Amniotic epithelial cell (primary cell): ENCODE data around the genes DPF3 and NUMB.

GRCh38 chr14:71585949-71586571, 265.8 kb downstream of the SIPA1L1 start:
- RRBS: no CpG with 5 or more reads among the region's 10 CpGs

GRCh38 chr14:71591819-71592311, 271.6 kb downstream of the SIPA1L1 start:
- RRBS: no CpG with 5 or more reads among the region's 1 CpG

DNA sequence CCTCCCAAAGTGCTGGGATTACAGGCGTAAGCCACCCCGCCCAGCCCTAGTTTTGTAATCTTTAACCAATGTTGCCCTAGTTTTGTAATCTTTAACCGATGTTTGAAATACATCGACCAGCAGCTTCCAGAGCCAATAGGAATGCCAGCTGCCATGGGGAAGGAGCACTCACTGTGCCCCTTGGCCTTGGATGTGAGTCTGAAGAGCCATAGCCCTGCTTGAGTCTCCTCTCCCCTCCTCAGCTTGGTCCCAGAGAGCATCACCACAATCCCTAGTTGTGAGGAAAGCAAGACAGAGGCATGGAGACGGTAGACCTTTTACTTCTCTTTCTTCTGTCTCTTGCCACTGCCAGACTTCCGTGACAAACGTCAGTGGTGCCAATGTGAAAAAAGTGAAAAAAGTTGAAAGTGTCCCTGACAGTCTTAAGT, 209.2 kb upstream of the RGS6 start:
- RRBS: no CpG with 5 or more reads among the region's 7 CpGs

DNA sequence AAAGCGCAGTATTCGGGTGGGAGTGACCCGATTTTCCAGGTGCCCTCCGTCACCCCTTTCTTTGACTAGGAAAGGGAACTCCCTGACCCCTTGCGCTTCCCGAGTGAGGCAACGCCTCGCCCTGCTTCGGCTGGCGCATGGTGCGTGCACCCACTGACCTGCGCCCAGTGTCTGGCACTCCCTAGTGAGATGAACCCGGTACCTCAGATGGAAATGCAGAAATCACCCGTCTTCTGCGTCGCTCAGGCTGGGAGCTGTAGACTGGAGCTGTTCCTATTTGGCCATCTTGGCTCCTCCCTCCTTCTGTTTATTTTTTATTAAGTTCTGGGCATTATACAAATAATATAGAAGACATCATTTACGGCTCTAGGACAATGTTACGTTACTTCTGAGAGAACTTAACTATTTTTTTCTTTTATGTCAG, 49.8 kb downstream of the RGS6 start:
- RRBS: no CpG with 5 or more reads among the region's 18 CpGs

GRCh38 chr14:72332921-72333389, 400.7 kb downstream of the RGS6 start:
- RRBS: no CpG with 5 or more reads among the region's 5 CpGs

GRCh38 chr14:72443829-72444536, 449.9 kb downstream of the DPF3 start:
- RRBS: no CpG with 5 or more reads among the region's 14 CpGs

GRCh38 chr14:72714700-72715141, 179.2 kb downstream of the DPF3 start:
- RRBS: no CpG with 5 or more reads among the region's 10 CpGs

- RRBS: no CpG with 5 or more reads among the region's 8 CpGs
Measured at GRCh38 chr14:72776691-72777298, 117.1 kb downstream of the DPF3 start.

DNA sequence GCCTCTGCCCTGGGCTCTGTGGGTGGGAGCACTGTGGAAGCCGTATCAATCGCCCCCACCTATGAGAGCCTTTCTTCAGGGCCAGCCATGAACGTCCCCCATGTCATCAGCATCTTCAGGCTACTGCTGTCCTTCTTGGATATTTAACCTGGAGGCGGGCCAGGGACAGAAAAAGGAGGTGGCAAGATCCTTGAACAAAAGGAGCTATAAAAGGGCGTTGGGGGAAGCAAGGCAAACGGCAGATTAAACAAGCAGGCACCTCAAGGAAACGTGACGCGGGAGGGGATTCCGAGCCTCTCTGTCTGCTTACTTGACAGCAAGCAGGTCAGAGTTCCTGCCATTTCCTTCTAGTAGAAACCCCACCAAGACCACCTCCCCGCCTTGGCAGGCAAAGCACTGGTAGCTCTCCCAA, 63.0 kb downstream of the DPF3 start:
- RRBS: no CpG with 5 or more reads among the region's 11 CpGs

DNA sequence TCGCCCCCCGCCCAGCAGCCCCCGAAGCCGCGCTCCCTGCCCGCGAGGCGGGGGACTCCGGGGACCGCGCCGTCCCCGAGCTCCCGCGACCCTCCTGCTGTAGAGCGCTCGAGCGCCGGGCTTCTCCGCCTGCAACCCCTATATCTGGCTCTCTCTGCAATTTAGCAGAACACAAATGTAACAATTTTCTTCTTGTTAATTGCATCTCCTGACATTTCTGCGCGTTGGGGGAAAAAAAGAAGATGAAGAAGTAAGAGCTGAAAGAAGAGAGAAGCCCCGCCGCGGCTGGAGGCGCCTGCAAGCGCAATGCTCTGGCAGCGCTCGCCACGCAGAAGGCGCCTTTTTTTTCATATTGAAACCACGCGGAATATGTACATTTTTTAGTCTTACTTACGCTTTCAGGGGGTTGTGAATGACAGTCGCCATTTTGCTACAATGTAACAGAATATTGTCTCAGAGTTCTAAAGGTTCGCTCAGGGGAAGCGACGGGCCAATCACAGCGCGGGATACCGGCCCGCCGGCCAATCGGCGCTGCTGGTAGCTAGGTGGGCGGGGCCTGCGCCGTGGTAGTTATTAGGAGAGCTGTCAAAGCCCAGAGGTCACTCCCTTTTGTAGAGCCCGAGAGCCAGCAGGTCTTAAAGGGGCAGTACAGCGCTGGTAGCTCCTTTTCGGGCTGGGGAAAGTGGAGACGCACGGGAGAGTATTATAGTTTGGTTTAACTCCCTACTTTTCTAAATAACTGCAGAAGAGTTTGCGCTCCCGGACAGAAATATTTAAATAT, at the start of gene DPF3:
DPF3 (minus strand) TSS at position 439 of the 781 bp plus-strand sequence.
- RRBS: 1% methylated on average over 11 of the region's 55 CpGs

DNA sequence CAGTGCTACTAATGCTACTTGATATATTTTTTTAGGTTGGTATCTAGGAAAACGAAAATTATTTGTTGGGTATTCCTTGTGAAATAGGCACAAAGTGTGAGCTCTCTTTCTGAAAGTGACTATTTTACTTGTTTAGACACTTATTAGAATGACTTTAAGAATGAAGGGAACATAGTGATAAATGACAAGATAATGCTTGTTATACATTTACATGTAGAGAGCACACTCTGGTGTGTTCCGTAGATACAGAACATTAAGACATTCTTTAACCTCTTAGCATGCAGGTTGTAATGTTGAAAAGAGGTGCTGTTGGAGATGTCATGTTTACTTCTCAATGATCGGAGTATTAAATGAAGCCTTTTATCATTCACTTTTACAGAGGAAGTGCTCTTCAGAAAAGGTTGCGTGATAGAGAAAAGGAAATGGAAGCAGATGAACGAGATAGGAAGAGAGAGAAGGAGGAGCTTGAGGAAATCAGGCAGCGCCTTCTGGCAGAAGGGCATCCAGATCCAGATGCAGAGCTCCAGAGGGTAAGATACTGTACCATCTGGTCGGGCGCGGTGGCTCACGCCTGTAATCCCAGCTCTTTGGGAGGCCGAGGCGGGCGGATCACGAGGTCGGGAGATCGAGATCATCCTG, 27.2 kb upstream of the PSEN1 start:
- RRBS: no CpG with 5 or more reads among the region's 16 CpGs

- RRBS: no CpG with 5 or more reads among the region's 10 CpGs
Measured at GRCh38 chr14:73232574-73233039, 4.7 kb upstream of the PAPLN start.

DNA sequence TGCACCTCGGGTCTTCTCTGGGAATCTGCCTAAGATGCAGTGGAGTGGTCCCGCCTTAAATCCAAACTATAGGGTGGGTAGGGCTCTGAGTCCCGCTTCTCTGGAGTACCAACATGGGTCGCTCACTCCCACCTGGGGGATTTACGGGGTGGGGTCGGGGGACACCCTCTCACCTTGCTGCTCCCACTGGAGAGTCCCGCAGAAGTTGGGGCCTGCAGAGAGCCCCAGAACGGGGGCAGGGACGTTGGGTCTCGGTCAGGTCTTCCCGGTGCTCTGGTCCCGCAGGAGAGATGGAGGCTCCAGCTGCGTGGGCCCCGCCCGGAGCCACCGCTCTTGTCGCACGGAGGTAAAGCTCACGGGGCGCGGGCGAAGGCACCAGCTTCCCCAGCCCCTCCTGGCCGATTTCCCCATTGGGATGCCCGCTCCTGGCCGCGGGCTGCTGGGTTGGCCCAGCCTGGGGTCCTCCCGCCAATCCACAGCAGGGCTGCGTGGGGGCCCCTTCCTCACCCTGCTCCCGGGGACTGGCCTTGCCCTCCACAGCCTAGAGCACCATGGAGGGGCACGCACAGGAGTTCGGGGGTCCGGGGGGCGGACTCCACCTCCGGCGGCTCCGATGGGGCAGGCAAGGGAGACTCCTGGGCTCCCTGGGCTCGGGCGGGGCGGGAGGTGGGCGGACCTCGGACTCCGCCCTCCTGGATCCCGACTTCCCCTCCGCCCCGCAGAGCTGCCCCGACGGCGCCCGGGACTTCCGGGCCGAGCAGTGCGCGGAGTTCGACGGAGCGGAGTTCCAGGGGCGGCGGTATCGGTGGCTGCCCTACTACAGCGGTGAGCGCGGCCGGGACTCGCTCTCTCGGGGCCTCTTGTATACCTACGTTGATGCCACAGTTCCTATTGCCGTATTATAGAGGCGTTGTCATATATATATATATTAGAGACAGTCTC, 8.3 kb downstream of the PAPLN start:
- RRBS: 4% methylated on average over 21 of the region's 68 CpGs

GRCh38 chr14:73457847-73458651, at the start of gene NUMB:
NUMB (minus strand) TSS chr14:73458546.
- RRBS: 2% methylated on average over 19 of the region's 61 CpGs

DNA sequence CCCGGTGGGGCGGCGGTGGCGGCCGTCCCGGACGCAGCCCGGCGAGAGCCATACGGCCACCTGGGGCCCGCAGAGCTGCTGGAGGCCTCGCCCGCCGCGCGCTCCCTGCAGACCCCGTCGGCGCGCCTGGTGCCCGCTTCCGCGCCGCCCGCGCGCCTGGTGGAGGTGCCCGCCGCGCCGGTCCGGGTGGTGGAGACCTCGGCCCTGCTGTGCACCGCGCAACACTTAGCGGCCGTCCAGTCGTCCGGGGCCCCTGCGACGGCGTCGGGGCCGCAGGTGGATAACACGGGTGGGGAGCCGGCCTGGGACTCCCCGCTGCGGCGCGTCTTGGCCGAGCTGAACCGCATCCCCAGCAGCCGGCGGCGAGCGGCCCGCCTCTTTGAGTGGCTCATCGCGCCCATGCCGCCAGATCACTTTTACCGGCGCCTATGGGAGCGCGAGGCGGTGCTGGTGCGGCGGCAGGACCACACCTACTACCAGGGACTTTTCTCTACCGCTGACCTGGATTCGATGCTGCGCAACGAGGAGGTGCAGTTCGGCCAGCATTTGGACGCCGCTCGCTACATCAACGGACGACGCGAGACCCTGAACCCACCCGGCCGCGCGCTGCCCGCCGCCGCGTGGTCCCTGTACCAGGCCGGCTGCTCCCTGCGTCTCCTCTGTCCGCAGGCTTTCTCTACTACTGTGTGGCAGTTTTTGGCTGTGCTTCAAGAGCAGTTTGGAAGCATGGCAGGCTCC, 691 bp downstream of the RIOX1 start:
- RRBS: 2% methylated on average over 39 of the region's 90 CpGs

DNA sequence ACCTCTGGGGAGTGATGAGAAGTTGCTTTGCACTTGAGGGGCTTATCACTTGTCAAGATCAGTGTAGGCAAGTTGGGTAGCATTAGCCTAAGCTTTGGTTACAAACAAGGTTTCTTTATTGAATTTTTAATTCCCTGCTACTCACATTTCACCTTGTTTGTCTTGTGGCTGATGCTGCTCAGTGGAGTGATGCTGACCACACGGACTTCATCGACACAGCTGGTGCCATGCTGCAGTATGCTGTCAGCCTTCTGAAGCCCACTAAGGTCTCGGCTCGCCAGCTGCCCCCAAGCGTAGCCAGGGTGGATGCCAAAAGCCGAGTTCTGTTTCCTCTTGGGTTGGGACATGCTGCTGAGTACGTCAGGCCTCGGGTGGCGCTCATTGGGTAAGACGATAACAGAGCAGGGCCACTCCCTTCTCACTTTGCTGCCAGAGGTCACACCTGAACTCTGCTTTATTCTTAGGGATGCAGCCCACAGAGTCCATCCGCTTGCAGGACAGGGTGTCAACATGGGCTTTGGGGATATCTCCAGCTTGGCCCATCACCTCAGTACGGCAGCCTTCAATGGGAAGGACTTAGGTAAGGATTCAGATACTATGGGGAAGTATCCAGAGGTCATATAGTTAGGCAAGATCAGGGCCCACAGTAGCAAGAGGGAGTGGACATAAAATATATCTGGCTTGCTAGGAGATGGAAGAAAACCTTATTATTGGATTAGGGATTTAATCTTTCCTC, 11.1 kb downstream of the COQ6 start:
- RRBS: no CpG with 5 or more reads among the region's 12 CpGs

GRCh38 chr14:74283448-74283734, 19.3 kb downstream of the ABCD4 start:
- RRBS: no CpG with 5 or more reads among the region's 5 CpGs

DNA sequence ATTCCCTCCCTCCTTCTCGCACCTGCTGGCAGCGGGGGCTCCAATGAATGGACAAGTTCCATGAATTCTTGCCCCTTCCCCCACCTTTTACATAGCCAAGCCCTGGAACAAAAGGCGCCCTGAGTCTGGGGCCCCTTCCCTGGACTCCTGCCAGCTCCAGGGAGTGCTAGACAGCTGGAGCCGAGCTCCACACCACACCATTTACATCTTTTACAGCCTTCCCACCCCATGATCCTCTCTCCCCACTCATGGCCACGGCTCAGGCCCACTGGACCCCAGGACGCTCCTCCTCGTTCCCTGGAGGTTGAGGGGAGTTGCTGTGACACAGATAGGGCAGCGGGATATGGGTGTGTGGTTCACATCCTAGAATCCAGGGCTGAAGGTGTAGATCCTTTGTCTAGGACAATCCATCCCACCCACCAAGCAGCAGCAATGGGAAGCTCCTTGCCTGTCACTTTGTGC, 21.7 kb upstream of the VRTN start:
- RRBS: no CpG with 5 or more reads among the region's 8 CpGs

GRCh38 chr14:74398694-74398900, 27.4 kb downstream of the SYNDIG1L start:
- RRBS: no CpG with 5 or more reads among the region's 2 CpGs

DNA sequence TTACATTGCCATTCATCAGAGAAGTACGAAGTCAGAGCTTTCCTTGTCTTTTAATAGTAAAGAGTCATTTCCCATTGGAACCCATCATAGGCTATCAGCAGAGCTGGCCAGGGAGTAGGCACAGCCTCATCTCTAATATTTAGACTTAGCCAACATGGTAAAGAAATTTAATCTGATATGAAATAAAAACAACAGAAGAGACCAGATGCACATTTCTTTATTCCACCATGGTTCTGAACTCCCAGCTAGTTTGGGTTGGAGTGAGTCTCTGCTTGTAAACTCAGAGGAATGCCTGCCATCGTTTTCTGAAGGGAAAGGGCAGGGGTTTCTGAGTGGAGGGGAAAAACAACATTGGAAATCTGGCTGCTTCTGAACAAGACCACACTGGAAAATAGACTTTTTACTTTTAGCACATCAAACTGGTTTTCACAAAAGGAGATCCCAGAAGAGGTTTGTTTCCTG, 6.0 kb downstream of the ISCA2 start:
- RRBS: no CpG with 5 or more reads among the region's 2 CpGs